Occipital lobe (tissue), 2 donors: ENCODE measurements around a stretch of chr2.

DNA sequence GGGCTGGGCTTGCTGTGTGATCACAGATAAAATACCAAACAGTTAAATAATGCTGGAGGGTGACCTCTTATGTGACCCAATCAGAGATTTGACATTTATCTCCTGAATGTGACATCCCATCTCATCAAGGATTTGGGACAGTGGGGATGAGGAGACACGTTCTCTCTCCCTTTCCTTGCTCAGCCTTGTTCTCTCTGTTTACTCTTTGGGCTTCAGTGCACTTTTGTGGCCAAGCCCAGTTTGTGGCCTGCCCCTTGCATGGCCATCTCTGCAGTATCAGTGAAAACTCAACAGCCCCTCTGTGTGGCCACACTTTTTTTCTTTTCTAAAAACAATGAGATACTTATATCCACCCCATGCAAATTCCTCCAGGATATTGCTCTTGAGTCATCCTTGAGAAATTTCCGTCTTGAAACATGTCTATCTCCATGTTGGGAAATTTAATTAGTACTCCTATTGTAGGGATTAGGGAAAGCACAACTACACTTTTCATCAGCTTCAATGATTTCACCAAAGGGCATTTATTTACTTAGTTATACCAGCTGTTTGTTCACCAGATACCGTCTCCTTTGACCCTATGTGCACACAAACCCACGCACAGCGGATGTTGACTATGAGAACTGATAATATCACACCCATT lies 993.0 kb downstream of the TSN start:
- RAMPAGE, long total RNA, result no peak

DNA sequence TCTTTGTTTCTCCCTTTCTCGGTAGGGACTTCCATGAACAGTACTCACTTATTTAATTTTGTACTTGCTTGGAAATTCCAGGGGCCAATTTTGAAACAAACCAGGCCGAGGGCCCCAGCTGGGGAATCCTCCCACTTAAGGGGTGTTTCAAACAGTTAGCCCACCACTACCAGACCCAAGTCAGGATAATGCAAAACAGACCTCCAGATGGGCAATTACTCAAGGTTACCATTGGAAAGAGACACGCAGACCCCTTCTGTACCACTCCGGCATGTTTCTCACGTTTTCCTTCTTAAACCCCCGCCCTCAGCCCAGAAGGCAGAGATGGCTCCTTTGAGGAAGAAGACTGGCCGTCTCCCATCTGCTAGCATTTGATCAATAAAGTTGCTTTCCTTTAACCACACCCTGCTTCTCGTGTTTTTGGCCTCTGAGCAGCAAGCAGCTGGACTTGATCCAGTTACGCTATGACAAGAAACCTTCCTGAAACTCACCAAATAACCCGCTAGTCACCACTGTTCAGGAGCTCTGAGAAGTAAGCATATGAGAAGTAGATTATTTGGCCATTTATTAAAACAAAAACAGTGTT lies 1012.4 kb upstream of the GYPC start:
- RAMPAGE, long total RNA, result no peak

- RAMPAGE, long total RNA, result no peak
These were observed 209.7 kb upstream of the GYPC start for GRCh38 chr2:126446203-126446689.

DNA sequence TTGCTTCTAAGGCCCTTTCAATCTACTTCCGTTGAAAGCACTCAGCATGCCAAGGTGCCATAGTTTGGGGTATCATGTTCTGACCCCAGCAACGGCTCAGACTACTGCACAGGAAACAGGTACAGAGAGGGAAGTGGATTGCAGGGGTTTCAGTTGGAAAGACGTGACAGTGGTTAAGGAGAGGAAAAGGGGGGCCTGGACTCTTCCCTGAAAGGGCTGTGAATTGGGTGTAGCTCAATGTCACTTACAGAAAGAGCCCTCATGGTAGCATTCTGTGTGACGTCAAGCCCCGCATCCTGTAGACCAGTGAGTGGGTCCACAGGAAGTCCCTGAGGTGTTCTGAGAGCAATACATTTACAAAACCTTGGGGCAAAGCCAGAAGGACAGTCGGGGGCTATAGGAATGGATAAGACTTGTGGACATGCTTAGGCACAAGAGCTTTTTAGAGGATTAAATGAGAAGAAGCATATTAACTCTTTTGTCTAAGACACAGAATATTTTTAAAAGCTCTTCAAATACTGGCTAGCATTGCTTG lies 121.4 kb upstream of the GYPC start:
- RAMPAGE, long total RNA, result no peak

GRCh38 chr2:126656961-126657129 lies 887 bp downstream of the GYPC start:
- RAMPAGE, long total RNA, result no peak

DNA sequence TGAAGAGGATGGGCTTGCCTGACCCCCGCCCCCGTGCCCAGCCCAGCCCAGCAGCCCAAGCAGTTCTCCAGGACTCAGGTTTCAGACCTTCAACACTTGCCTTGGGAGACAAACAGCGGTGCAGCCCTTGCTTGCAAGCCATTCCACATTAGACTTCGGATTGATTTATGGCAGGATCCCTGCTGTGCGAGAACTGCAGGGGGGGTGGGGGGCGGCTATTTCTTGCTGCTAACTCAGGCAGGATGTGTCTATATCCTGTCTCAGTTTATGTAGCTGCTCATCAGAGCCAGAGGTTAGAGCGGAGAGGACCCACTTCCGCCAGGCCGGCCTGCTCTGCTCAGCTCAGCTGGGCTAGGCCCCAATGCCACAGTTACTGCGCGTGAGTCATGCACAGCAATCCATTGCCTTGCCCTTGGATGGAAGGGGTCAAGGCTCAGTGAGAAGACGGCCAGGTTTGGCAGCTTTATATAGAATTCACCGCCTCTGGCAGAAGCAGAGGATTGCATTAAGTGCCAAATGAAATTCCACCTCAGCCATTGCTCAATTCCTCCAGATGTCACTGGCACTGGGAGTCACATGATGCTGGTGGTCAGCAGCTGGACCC lies 1.8 kb downstream of the GYPC start:
- RAMPAGE, long total RNA, result no peak

DNA sequence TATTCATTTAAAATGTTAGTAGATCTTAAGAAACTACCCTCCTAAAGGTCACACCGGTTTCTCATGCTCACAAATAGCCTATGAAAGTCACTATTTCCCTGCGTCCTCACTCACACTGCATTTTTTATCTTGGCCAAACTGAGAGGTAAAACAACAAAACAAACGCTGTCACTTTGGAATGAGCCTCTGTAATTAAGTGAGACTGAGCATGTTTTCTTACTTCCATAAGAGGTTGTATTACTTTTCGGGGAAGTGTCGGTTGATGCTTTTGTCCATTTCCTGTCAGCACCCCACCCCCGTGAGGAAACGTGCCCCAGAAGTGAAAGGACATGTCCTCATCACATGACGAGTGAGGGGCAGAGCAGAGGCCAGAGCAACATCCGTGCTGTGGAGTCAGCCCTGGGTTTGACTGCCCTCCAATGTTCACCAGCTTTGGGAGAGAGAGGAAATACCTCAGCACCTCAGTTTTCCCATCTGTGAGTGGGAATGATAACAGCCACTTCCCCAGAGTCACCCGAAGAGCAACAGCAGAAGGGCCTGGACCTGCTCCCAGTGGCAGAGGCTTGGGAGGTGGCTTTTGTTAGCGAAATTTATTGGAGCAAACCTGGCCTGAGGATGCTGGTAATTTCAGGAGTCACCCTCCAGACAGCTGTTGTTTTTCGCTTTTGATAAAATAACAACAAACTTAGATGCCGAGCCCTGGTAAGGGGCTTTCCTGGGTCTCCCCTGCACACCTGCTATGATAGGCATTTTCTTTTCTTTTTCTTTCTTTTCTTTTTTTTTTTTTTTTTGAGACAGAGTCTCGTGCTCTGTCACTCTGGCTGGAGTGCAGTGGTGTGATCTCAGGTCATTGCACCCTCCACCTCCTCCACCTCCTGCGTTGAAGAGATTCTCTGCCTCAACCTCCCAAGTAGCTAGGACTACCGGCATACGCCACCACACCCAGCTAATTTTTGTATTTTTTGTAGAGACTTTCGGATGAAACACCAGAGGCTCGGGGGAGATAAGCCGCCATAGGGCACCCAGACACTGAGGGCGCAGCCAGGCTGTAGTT lies 3.4 kb downstream of the GYPC start:
- RAMPAGE, long total RNA, result no peak

DNA sequence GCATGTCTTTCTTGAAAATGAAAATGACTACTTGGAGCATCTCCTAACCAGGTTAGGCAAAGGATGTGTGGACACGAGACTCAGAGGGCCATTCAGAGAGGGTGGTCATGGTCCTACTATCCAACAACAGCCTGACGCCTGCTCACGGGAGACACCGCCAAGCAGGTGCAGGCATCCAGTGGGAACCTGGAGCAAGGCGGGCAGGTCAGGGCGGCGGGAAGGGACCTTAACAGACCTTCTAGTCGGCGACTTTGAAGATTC lies 24.7 kb downstream of the GYPC start:
- RAMPAGE, long total RNA, result no peak

DNA sequence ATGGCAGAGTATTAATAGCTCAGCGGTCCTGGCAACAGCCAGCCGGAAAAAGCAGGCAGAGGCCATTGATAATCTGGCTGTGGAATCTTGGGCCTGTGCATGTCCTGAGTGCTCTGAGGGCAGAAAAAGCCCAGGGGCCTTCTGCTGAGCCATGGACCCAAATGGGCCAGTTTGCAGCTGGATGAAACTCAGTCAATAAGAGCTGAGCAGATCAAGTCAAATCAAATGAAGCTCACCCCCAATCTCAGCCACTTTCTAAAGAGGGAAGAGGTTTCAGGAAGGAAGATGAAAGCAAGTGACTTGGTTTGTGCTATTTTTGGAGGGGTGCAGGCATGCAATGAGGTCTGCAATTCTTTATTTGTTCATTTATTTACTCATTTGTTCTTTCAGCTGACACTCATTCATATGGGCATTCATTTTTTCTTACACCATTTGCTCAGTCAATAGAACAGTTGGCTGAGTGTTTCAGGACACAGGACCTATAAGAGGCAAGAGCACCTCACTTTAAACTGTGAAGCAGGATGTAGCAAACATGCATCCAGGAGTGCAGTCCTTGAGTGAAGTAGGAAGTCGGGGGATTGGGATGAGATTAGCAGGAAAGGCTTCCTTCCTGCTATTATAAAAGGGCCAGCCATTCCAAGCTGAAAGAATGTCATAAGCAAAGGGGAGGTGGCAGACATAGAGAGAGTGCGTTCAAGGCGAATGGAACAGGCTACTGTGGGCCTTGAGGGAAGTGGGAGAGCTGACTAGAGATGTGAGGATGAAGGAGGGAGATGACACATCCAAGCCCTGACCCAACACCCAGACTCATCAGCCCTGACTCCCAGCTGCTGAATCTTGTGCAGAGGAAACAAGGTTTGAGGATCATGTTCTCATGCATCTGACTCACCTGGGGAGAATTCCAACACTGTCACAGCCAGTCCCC lies 63.7 kb downstream of the GYPC start:
- RAMPAGE, long total RNA, result no peak

DNA sequence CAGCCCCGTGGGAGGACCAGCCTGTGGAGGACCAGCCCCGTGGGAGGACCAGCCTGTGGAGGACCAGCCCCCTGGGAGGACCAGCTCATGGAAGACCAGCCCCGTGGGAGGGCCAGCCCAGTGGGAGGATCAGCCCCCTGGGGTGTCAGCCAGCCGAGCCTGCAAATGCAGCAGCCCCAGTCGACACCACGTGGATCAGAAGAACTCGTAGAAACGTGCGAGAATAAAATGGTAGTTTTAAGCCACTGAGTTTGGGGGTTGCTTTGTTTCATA lies 72.9 kb downstream of the TEX51 start:
- RAMPAGE, long total RNA, result no peak

- RAMPAGE, long total RNA, result no peak
These were observed 2.0 kb downstream of the BIN1 start for GRCh38 chr2:127104817-127105528.

DNA sequence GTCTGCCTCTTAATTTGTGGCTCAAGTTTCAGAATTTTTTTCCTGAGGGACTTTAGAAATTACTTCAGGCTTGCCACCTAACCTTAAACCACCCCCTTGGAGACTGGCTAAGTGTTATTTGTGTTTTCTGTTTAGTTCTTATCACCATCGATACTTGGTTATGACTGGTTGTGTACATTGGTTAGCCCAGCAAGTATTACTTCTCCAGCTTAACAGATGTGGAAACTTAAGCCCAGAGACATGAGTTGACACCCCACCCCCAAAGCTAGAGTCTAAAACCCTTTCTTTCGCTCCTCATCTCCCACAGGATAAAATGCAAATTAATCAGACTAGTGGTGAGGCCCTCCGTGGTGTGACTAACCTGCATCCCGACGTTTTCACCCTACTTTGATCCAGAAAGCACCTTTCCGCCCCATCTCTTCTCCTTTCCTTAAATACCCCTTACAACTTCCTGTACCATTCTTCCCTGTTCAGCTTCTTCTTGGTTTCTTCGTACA lies 680 bp upstream of the MAP3K2 start:
- RAMPAGE, long total RNA, result no peak

GRCh38 chr2:127411860-127412682 lies 6.2 kb upstream of the PROC start:
- RAMPAGE, long total RNA, result no peak

DNA sequence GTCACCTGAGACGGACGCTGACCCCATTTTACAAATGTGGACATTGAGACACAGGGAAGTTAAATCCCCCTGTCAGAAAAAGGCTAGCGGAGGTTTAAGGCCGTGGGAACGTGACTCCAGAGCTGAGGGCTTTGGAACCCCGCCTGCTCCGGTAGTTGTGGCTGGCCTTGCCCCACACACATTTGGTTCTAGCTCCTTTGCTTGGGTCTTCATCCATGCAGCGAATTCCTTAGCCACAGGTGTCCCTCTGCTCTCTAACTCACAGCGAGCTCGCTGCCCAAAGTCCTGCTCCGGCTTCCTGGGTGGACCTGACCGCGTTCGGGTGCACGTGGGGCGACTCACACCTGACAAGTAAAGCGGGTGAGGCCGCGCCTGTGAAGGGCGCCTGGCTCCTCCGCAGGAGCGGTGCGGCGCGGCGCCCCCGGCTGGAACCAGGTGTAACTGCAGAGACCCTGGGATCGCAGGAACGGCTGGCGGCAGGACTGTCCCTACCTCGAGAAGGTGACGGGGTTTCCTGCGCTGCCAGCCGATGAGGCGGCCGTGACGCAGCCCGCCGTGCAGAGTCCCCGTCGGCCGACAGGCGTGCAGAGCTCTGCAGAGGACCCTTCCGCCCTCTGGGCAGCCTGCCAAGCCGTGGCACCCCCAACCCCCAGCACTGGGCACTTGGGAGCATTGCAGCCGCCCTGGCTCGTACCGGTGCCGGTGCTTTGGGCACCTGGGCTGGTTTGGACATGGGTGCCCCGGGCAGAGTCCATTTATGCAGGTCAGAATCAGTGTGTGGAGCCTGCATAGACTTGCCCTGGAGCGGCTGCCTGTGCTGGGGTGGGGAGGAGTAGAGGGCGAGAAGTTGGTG lies 2.4 kb upstream of the PROC start:
- RAMPAGE, long total RNA, result no peak

GRCh38 chr2:127419275-127419888 lies 1.2 kb downstream of the PROC start:
- RAMPAGE, long total RNA, result no peak

- RAMPAGE, long total RNA, result no peak
These were observed 28.3 kb downstream of the MYO7B start for GRCh38 chr2:127563618-127564351.

- RAMPAGE, long total RNA, result no peak
These were observed 17.9 kb upstream of the GPR17 start for GRCh38 chr2:127627999-127628504.

DNA sequence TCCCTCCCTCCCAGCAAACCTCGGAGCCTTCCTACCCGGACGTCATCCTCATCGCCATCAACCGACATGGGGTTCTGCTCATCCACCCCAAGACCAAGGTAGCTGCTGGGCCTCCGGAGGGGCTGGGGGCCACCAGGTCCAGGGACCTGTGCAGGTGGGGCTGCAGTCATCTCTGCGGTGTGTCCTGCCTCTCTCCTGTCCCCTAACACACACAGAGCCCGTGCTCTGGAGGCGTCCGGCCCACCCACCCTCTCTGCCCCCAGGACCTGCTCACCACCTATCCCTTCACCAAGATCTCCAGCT lies 9.5 kb upstream of the GPR17 start:
- RAMPAGE, long total RNA, result no peak

- RAMPAGE, long total RNA, result no peak
These were observed 19.9 kb downstream of the WDR33 start for GRCh38 chr2:127791054-127791414.

DNA sequence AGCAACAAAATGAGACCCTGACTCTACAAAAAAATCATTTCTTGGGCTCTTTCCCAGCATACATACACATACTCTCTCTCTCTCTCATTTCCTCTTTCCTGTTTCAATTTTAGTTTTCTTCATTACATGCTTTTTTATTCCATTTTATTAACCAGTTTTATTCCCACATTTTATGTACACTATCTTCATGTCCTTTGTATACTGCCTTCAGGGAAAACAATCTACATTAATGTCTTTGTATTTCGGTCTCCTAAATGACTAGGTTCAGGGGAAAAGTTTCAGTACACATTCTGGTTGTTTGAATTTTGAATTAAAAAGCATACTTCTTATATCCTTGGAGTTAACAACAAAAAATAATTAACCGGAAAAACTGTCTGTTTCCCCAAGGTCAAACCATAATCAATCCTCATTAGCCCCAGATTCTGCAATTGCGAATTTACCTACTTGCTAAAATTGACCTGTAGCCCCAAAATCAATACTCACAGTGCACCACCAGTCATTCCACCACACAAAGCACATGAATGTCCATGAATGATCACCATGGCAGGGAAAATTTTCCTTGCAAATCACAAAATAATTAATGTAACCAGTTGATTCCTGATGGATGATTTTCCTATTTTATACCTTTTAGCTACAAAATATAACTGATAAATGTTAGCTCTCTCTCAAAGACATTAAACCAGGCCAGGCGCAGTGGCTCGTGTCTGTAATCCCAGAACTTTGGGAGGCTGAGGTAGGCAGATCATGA lies 14.3 kb downstream of the WDR33 start:
- RAMPAGE, long total RNA, result no peak